HTERT-HM (cell line): ENCODE measurements around the genes ATP2B1 and CCER1.

- RRBS = no CpG with 5 or more reads among the region's 10 CpGs
Measured at GRCh38 chr12:89386062-89386821, 33.9 kb upstream of the DUSP6 start.

DNA sequence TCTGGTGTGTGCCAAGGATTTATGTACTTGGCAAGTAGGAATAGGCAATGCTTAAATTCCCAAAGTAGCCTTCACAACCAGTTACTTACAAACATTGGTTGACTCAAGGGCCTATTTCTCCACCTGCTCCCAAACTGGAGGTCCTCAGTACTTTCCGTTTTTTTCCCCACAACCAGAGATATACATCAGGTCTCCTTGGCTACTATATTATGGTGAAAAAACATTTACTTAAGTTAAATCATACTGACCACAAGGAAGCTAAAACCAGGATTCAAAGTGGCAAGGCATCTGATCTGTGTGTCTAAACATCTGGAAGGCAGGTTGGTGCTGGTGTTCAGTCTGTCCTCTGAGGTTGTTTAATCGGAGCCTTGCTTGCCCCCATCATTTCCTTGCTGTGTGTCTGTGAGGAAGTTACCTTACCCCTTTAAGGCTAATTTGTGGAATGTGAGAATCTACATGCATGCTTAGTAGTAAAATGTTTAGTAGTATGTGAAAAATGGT lies 75.7 kb downstream of the GALNT4 start:
- RRBS = no CpG with 5 or more reads among the region's 2 CpGs

GRCh38 chr12:89506918-89507683 lies 17.5 kb downstream of the GALNT4 start:
- RRBS = no CpG with 5 or more reads among the region's 8 CpGs

DNA sequence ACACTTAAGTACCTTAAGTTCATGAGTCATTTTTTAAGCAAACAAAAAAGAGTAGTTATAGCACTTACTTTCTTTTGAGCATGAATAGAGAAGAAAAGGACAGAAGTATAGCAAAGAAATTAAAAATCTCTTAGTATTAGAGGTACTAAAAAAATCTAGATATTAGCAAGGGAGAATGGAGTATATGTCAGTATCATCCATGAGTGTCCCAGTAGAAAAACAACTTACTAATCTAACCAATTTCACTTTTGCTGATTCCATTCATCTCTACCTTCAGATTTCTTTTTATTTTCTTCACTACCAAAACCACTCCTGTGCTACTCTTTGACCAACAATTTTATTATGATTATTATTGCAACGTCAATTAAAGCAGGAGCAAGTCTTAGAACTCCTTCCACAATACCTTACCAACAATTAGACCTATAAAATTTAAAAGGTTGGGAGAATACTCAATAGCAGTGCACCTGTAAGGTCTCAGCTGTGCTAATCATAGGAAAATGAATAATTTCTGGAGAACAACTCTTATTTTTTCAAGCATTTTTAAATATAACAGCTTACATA lies 8.2 kb downstream of the ATP2B1 start:
- RRBS = no CpG with 5 or more reads among the region's 1 CpG

GRCh38 chr12:89708560-89709246 lies at the start of gene ATP2B1:
Gene ATP2B1 (minus strand): TSS chr12:89708838.
- RRBS = 1% methylated on average over 65 of the region's 91 CpGs

- RRBS = no CpG with 5 or more reads among the region's 2 CpGs
Measured at GRCh38 chr12:89951246-89951608, 242.6 kb upstream of the ATP2B1 start.

DNA sequence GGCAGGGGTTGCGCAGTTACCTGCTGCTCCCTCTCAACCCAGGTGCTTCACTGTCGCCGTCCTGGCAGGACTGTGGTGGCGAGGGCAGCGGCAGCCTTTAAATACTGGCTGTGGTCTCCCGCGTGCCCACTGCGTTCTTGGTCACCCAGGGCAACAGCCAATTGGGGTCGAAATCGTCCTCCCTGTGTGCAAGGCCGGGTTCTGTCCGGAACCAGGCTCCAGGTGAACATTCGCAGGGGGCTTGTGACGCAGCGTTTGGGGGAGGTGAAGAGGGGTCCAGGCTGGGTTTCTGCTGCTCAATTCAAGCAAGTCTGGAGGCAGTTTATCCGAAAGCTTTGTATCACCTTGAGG lies at the start of gene CCER1:
CCER1 (minus strand) TSS at position 74 of the 351 bp plus-strand sequence.
- RRBS = no CpG with 5 or more reads among the region's 16 CpGs

GRCh38 chr12:91173037-91173804 lies 9.4 kb downstream of the DCN start:
- RRBS = no CpG with 5 or more reads among the region's 2 CpGs

GRCh38 chr12:91618168-91618723 lies 435.6 kb upstream of the DCN start:
- RRBS = no CpG with 5 or more reads among the region's 3 CpGs

GRCh38 chr12:91778885-91779350 lies 366.7 kb downstream of the BTG1 start:
- RRBS = no CpG with 5 or more reads among the region's 5 CpGs

DNA sequence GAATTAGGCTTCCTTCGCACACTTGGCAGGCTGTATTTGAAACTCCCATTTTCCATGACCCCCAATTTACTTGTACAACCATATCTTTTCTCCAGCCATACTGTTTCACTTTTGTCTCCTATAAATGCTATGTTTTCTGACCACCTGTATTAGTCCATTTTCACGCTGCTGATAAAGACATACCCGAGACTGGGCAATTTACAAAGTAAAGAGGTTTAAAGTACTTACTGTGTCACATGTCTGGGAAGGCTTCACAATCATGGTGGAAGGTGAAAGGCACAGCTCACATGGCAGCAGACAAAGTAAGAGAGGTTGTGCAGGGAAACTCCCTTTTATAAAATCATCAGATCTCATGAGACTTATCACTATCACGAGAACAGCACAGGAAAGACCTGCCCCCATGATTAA lies 84.0 kb downstream of the BTG1 start:
- RRBS = no CpG with 5 or more reads among the region's 4 CpGs

DNA sequence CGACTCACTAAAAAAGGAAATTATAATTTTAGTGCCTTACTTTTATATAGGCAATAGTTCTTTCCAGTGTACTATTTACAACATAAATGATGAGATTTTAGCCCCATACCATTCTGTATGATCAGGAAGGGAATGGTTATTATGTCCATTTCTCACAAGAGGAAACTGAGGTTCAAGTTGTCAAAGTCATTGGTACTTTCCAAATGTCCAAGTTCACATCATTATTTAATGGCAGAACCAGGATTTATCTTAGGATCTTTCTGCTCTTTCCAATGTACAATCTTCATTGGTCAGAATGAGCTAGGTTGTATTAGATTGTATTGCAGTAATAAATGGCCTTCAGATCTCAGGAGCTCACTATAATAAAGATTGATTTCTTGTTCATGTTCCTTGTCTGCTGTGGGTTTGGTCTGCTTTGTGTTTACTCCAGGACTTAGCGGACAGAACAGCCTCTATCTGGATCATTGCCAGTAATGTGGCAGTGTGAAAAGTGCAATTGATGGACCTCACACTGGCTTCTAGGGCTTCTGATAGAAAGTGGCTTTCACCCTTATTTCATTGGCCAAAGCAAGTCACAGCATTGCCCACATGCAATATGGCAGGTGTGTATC lies 81.4 kb downstream of the BTG1 start:
- RRBS = no CpG with 5 or more reads among the region's 2 CpGs

- RRBS = no CpG with 5 or more reads among the region's 7 CpGs
Measured at GRCh38 chr12:92107179-92107710, 38.4 kb downstream of the BTG1 start.

DNA sequence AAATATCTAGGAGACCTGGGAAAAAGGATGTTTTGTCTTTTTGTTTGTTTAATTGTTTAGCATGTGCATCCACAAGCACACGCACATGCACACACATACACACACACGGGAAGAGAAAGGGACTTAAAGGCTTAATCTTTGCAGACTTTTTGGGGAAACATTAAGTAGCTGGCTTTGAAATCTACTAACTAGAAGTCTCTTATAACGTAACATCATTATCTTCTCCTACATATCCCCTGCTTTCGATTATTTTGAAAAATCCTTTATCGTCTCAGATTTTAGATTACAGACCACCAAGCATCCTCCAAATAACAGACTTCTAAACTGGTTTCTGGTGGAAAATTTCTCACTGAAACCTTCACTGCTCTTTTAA lies 37.5 kb downstream of the BTG1 start:
- RRBS = no CpG with 5 or more reads among the region's 5 CpGs

DNA sequence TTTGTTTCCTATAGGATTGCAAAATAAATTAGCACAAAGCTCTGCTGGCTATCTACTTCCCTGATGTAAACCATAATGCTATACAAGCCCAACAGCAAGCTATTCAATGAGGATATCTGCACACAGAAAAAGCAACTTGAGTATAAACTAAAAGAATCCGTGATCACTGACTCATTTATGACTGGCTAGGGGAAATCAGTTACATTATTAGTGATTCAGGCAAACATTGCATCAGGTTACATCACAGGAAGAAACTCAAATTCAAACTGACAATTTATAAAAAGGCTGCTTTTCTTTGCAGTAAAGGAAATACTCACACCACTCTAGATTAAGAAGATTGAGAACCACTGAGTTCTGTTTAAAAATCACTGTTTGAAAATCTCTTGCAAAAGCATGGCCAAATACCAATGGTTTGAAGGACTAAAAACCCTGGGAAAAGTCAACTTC lies 8.4 kb downstream of the BTG1 start:
- RRBS = no CpG with 5 or more reads among the region's 1 CpG

GRCh38 chr12:92141249-92141505 lies 4.5 kb downstream of the BTG1 start:
- RRBS = no CpG with 5 or more reads among the region's 1 CpG

- RRBS = no CpG with 5 or more reads among the region's 1 CpG
Measured at GRCh38 chr12:92142245-92142385, 3.5 kb downstream of the BTG1 start.

DNA sequence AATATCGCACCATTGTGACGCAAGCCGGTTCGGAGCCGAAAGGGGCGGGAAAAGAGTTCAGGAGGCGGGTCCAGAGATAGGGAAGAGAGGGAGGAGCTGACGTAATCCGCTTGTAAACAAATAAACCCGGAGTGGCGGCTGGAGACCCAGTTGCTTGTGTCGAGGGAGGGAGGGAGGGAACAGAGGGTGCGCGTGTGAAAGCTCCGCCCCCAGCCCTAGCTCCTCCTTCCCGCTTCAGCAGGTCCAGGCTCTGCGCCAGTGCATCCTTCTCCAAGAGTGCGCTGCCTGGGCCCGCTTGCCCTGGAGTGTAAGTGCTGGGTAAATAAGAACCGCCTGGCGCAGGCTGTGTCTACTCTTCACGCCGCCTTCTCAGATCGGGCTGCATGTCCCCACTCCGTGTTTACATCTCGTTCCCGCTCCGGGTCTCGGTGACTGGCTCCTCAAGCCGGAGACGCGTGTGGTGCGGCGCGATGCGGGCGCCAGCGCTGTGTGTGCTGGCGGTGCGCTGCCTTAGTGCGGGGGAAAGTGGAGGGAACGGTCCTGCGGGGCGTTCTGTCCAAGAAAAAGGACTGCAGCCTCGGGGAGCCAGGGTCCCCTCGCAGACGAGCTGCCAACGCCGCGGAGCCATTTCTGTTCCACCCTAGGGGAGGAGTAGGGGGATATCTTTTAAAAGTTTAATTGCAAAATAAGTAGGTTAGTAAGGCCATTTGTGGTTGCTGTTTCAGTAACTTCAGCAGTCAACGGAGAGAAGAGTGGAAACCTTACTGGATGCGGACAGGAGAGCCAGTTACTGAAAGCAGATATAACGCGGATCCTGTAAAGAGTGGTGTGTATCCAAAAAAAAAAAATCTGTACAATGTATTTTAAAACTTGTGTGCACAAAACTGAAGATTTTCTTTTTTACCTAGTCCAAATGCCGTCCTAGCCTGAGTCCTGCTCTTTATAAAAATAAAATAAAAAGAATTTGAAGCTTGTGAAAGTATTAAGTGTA lies 586 bp upstream of the BTG1 start:
- RRBS = under 1% methylated on average over 7 of the region's 55 CpGs

DNA sequence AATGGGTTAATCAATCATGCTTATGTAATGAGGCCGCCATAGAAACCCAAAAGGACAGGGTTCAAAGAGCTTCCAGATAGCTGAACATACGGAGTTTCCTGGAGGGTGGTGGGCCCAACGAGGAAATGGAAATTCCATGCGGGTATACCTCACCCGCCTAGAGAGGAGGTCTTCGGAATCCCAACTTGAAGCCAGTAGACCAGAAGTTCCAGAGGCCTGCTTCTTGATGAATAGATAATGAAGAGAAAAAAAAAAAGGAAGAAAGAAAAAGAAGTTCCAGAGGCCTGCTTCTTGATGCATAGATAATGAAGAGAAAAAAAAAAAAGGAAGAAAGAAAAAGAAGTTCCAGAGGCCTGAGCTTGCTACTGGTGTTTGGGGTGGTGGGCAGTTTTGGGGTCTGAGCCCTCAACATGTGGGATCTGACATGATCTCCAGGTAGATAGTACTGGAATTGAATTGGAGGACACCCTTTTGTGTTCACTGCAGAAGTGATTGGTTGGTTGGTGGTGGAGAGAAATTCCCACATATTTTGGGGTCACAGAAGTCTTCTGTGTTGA lies 11.3 kb upstream of the BTG1 start:
- RRBS = no CpG with 5 or more reads among the region's 6 CpGs